Placental pericyte (primary cell): ENCODE measurements around a stretch of chr7.

DNA sequence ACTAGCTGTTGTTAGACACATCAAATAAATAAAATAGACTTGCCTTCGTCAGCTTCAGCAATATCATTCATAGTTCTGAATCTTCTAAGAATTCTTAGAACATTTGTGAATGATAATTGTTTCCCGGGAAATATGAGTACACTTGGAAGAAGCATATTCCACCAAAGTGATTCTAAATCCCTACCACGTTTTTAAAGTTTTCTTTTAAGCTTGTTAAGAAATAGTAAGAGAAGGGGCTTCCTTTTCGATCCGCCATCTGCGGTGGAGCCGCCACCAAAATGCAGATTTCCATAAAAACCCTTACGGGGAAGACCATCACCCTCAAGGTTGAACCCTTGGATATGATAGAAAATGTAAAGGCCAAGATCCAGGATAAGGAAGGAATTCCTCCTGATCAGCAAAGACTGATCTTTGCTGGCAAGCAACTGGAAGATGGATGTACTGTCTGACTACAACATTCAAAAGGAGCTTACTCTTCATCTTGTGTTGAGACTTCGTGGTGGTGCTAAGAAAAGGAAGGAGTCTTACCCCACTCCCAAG, 53.4 kb downstream of the UBE3C start:
- CAGE, long polyA plus RNA: no peak

DNA sequence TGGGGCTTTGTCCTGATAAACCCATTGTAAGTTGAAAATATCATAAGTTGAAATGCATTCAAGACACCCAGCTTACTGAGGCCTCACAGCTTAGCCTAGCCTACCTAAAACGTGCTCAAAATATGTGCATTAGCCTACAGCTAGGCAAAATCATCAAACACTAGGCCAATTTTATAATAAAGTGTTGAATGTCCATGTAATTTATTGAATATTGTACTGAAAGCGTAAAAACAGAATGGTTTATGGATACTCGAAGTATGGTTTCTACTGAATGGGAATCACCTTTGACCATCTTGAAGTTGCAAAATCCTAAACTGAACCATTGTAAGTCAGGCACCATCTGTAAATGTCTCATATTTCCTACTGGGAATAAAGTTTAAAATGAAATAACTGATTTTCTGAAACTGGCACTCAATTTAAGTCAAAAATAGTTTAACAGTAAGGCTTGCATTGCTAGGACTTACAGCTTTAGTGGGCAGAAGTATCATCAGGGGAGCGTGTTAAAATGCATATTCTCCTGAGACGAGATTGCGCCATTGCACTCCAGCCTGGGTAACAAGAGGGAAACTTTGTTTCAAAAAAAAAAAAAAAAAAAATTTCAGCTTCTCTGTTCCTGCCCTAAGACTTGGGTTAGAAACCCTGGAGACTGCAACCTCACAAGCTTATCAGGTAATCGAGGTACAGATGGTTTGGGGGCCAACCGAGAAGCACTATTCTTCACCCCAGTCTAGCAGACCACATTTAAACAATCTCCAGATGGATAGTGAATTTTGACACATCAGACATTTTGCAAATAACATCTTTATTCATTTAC, 65.3 kb downstream of the UBE3C start:
- CAGE, long polyA plus RNA: no peak

DNA sequence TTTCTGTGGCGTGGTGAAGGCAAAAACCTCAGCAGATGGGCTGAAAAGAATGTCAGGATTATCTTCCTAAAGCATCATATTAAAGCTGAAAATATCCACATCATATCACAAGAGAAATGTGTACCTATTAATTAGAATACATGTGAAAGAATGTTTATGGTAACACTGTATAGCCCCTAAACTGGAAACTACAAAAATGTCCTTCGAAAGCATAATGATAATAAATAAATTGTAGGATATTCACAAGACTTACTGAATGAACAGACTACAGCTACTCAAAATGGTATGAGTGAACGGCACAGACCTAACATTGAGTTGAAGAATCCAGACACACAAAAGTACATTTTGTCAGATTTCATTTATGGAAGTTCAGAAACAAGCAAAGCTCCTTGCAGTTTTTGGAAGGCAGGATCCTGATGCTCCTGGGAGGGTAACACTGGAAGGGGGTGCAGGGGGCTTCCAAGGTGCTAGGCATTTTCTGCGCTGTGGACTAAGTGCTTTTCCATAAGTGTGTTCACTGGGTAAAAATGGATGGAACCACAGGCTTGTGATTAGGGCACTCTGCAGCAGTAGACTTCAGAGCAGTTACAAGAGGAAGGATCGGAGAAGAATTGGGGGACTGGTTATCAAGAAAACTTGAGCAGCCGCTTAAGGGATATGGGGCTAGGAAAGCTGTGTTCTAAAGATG, 97.7 kb upstream of the DNAJB6 start:
- CAGE, long polyA plus RNA: no peak

DNA sequence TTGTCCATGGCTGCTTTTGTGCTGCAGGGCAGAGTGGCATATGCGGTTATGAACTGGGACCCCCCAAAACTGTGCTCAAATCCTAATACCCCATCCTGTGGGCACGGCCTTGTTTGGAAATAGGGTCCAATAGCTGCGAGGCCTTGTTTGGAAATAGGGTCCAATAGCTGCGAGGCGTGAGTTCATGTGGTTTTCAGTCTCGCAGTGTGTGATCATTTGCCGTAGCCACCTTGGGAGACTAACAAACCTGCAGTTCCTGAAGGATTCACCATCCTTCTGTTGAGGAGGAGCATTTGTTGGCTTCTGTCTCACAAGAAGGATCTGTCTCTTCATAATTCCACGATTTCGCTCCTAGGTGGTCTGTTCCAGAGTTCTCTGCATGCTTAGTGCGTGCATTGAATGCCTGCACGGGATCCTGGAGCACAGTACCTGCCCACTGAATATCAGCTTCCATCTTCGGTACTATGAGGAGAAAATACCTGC, 89.0 kb upstream of the DNAJB6 start:
- CAGE, long polyA plus RNA: no peak

- CAGE, long polyA plus RNA: no peak
These were observed 72.8 kb upstream of the DNAJB6 start for GRCh38 chr7:157263831-157264499.

GRCh38 chr7:157270945-157271567, 65.7 kb upstream of the DNAJB6 start:
- CAGE, long polyA plus RNA: no peak

GRCh38 chr7:157359677-157360265, 23.0 kb downstream of the DNAJB6 start:
- CAGE, long polyA plus RNA: no peak

- CAGE, long polyA plus RNA: no peak
These were observed 277.1 kb downstream of the DNAJB6 start for GRCh38 chr7:157613806-157614337.

DNA sequence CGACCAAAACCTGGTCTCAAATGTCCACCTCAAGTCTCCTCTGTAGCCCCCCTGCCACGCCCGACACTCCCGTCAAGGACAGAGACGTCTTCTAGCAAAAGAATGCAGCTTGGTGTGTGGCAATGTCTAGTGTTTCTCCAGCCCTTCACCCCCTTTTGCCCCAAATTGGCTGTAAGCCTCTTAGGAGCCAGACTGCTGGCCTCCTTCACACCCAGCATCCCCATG, 305.1 kb downstream of the DNAJB6 start:
- CAGE, long polyA plus RNA: no peak

GRCh38 chr7:158239366-158240081, 348.1 kb downstream of the PTPRN2 start:
- CAGE, long polyA plus RNA: no peak

DNA sequence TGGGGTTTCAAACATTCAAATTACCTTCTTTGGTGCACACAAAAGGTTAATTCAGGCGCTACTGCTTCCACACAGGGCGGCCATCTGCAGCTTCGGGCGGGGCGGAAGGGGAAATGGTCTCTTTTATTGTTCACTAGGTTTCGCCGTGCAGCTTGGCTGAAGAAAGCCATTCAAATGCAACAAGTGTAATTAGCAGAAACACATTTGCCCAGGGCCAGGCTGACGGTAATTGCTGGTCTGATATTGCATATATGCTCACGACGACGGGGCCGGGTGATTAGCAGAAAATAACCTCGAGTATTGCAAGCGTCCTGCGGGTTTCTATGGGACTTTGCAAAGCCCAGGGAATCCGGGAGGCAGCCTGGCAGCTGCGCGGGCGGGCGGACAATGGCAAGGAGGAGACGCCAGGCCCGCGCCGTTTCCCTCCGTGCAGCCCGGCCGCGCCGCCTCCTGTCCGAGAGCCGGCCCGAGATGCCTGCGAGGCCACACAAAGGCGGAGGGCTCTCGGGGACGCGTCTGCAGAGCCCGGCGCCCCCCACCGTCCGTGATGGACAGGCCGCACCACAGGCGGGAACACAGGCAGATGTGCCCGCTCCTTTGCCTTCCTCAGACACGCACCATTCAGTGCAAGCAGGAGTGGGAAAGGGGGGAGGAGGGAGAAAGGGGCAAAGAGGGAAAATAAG, 269.9 kb downstream of the PTPRN2 start:
- CAGE, long polyA plus RNA: no peak

GRCh38 chr7:158375989-158376351, 211.7 kb downstream of the PTPRN2 start:
- CAGE, long polyA plus RNA: no peak

DNA sequence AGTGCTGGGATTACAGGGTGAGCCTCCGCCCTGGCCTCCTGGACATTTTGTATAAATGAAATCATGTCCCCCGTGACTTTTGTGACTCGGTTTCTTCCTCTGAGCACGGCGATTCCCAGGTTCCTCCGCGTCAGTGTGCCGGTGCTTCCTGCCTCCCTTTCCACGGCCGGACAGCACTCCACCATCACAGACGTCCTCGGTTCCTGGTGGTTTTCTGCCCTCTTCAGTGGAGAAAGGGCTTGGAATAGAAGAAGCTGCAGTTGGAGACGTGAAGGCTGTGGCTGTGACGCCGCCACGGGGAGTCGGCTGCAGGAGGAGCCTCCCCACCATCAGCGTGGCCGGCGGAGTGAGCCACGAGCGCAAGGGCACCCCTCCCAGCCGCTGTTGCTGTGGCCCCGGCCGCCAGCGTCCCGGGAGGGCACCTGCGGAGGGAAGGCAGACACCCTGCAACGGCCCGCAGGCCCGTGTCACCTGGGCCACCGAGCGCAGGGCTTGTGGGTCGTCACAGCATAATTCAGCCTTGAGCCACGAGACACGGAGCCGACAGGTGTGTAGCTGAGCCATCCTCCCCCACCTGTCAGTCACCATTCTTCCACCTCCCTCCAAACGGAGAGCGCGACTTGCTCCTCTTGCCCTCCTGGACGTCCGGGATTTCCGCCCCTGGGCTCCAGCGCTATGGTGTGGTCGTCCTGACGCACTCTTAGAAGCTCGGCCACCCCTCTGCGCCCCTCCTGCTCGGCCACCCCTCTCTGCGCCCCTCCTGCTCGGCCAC, 102.8 kb downstream of the PTPRN2 start:
- CAGE, long polyA plus RNA: no peak

DNA sequence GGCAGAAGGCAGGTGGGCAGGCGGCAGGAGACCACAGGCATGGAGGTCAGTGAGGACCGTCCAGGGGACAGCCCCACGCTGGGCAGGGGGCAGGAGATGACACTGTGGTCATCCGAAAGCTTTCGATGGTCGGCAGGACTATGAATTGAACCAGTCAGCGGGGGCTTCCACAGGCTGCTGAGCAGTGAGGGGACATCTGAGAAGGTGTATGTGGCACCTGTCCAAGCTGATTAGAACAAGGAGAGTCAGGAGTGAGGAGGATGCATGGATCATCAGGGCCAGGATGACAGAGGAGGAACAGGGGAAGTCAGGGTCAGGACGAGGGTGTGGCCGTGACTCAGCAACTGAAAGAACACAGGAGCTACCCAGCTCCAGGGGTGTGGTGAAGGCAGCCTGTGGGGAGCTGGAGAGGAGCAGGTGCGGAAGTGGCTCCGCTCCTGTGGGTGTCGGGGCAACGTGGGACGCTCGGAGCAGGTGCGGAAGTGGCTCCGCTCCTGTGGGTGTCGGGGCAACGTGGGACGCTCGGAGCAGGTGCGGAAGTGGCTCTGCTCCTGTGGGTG, 79.4 kb downstream of the PTPRN2 start:
- CAGE, long polyA plus RNA: no peak

GRCh38 chr7:158607323-158608090, 19.9 kb upstream of the PTPRN2 start:
- CAGE, long polyA plus RNA: no peak

DNA sequence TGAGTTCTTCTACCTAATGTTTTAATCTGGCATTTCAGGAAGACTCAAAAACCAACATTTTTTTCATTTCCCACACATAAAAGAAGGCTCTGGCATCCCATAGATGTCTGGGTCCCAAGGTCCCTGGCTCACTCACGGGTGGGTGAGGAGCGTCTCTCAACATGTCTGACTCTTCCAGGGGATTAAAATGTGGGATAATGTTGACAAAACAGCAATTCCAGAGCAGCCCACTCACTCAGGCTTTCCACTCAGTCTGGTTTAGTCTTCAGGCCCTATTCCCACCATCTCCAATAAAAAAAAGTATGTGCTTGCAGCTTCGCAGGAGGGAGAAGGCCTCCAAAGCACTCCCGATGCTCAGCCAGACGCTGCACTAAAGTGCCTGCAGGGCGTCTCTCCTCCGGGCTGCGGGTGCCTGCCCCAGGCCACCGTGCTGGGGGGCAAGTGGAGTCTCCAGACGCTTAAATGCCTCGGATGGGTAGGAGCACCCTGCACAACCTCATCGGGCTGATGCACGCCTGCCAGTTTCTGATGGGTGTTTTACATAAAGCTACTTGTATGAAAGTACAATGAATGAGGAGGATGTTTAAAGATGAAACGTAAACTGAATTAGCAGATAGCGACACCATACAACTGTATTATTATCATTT, 31.2 kb upstream of the NCAPG2 start:
- CAGE, long polyA plus RNA: no peak

DNA sequence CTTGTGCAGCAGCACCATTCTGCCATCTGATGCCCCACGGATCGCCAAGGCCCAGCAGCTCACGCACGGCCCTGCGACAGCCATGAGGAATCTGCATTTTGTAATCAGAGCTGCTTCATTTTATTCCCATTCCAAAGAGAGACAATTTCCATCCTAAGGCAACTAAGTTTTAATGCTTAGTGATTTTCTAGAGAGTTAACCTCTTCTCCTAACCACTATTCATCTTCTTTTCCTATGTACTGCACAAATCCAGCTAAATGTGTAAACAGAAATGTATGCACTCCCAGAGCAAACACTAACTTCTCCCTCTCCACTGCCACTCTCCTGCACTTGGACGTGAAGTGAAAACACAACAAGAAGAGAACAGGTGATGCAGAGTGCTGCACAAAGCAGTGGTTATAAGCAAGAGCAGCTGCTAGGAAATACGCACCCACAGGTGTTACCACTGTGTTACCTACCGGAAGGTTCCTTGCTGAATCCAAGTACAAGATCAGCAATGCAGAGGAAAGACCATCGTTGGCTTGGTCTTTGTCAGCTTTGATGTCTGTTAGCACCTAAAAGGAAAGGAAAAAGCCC, 54.5 kb upstream of the NCAPG2 start:
- CAGE, long polyA plus RNA: no peak

DNA sequence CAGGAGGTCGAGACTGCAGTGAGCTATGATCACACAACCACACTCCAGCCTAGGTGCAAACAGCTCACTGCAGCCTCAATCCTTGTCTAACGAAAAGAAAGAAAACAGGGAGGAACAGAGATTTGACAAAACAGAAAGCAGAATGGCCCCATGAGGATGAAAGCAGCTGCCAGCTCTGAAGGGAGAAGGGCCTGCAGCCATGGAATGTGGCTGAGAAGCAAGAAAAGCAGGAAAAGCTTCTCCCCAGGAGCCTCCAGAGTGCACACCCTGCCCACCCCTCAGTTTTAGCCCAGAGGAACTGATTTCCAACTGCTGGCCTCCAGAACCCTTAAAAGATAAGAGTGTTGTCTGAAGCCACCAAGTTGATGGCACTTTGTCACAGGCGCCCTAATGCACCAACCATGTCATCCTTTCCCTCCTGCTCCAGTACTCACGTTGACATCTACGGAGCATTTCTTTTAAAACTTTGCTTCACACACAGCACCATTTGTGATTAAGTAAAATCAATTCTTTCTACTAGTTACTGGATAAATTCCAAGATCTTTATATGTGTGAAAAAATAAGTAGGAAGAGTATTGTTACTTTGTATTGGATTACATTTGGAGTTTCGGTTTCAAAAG, 12.9 kb downstream of the ESYT2 start:
- CAGE, long polyA plus RNA: no peak

- CAGE, long polyA plus RNA: no peak
These were observed 4.4 kb downstream of the ESYT2 start for GRCh38 chr7:158824715-158825562.

DNA sequence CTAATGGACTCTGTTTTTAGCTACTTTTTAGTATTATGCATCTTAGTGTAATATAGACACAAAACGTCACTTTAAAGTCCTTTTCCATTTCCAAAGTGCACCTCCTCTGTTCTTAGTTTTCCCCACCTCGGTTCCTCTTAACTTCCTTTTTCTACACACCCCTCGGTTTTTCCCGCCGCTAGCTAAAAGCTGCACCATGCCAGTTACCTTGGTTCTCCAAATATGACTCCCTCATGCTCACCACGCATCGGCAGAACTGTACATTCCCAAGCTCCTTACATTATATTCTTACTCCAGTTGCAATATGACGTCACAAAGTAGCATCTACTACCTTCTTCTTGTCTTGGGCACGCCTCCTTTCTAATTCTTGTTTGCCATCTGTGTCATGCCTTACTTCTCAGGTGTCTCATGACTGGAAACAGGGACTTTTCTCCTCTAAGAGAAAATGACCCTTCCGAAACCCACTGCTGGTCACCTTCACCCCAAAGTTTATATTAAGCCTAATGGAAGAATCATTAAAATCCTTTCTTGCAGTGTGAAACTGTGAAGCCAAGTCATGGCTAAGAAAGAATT, 1.9 kb downstream of the ESYT2 start:
- CAGE, long polyA plus RNA: no peak